Mesothelial cell of epicardium (in vitro differentiated cells): ENCODE measurements around a stretch of chr17.

DNA sequence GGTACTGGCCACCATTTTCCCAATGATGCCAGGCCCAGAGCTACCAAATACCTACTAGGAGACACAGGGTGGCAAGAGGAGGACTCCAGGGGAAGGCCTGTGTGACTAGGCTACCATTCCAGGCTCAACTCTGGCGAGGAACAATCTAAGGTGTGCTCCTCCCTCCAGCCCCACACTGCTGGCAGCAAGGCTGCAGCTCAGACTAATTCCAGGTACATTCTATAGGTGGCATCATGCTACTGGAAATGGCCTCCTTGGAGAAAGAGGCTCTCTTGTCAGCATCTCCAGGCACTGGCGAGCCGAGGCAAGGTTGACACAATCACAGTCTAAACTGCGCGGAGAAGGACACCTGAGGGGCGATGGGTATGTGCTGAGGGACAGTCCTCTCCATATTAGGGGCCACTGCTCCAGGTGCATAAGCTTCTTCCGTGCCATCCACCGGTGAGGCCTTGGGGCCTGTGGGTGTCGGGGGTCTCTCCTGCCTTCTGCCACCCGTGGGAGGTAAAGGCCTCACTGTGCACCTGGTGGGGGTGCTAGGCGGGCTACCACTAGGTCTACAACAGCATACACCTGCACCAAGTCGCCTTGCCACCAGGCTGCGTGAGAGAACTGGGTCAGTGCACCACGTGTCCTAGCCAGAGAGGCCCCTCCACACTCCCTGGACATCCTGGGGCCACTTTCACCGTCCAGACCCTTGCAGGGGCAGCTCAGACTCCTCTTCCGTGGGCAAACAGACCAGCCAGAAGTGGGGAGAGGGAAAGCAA lies 11.9 kb upstream of the CBX8 start:
- PRO-cap, result no peak

DNA sequence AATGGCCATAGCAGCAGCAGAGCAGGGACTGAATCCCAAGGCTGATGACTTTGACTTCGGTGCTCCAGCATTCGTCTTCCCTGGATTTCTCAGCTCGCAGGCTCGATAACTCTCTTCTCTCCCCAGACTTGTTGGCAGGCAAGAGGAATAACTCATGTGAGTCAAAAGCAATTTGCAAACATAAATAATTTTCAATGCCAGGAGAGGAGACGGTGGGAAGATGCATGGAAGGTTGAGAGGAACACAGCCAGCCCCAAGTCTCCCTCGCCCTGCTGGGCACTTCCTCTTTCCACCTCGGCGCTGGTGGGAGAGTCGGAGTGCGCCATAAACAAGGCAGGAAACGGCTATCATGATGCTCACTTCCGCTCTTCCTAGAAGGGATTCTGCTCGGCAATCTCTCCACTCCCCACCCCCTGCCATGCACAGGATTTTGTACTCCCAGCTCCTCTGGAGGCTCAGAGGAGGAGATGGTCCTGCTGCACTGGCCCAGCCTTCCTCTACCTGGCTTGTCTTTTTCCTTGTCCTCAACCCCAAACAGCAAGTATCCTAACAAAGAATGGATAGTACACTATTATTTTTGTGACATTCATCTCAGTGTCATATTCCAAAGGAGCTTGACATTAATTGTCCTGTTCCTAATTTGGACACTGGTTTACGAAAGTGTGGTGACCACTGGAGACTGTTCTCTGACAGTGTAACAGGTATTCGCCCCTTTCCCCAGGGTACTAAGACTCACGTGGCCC lies 13.0 kb downstream of the CBX4 start:
- PRO-cap, result no peak

GRCh38 chr17:79839515-79840383 lies 509 bp upstream of the CBX4 start:
- PRO-cap, result bidirectional peak, plus-strand start at chr17:79839684, minus-strand start at chr17:79839468

DNA sequence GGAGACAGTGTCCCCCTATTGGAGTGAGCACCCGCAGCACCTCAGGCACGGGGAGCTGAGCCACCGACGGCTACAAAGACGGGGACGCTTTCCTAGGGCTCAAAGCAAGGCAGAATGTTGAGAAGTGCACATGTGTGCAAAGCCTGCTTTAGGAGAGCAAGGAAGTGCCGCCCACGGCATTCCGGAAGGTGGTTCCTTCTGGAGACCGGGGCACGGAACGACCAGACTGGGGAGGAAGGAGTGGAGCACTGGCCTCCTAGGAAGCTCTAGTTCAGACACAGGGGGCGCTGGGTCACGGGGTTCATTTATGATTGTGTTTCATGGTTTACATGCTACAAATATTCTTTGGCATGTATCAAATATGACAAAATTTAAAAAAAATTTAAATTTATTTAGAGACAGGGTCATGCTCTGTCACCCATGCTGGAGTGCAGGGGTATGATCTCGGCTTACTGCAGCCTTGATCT lies 52.1 kb downstream of the TBC1D16 start:
- PRO-cap, result no peak

- PRO-cap, result no peak
These were observed 31.5 kb upstream of the GAA start for GRCh38 chr17:80069810-80070285.

GRCh38 chr17:80261758-80262270 lies 1.2 kb downstream of the RNF213 start:
- PRO-cap, result no peak

DNA sequence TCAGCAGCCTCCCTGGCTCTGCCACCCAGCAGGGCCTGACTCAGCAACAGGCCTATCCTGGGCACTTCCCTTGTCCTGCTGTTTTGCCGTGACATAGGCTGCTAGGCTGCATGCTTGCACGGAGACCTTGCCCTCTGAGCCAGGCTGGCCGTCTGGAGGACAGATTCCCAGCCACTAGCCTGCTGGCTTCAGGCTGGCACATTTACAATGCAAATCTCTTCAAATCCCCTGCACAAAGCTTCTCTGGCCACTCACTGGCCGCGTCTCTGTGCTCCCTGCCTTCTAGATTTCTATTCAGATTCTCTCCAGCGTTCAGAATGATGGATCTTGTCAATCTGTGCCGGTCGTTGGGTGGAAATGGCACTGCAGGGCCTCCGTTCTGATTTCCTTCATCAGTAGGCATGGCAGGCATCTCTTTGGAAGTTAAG lies 9.6 kb downstream of the RNF213 start:
- PRO-cap, result no peak

- PRO-cap, result no peak
These were observed 27.9 kb downstream of the RNF213 start for GRCh38 chr17:80288524-80288956.

DNA sequence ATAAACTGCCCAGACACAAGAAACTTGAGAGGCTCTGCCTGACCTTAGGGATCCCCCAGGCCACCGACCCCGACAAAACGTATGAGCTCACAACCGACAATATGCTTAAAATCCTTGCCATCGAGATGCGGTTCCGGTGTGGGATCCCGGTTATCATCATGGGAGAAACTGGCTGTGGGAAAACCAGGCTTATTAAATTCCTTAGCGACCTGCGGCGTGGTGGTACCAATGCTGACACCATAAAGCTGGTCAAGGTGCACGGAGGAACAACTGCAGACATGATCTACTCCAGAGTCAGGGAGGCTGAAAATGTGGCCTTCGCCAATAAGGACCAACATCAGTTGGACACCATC lies 69.6 kb upstream of the ENDOV start:
- PRO-cap, result no peak

GRCh38 chr17:80381540-80382160 lies 33.3 kb upstream of the ENDOV start:
- PRO-cap, result no peak

DNA sequence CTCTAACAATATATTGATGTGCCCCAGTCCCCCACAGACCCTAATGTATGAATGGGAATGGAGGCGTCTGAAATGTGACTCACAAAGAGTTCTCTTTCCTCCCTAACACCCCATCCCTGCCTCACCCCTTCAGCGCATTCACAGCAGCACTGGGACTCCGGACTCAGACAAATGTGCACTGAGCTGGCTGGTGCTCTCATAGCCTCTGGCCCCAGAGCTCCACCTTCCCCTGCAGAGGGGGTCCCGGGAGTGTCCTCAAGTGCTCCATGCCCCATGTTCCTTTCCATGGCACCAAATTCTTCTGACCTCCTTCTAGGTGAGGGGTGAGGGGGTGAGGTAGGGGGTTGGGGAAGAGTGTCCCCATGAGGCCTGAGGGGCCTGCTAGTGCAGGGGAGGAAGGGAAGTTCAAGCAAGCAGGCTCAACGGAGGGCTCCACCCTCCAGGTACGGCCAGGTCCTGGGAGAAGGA lies 20.6 kb downstream of the NPTX1 start:
- PRO-cap, result no peak

DNA sequence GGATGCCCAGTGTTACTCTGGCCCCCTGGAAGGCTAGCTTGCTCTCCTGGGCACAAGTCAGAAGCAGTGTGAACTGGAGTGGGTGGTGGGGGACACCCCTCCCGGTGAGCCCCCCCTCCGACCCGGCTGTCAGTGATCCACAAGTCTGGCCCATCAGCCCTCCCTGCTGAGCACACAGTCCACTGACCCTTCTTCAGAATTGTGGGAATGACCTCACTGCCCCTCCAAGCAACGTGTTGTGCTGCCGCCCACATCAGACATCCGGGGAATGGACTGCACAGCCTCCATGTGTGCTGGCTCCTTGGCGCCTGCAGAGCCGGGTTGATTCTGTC lies 20.0 kb downstream of the NPTX1 start:
- PRO-cap, result no peak

- PRO-cap, result no peak
These were observed 613 bp upstream of the NPTX1 start for GRCh38 chr17:80477008-80477431.

GRCh38 chr17:80526341-80526802 lies 18.3 kb upstream of the RPTOR start:
- PRO-cap, result no peak

- PRO-cap, result no peak
These were observed 15.6 kb downstream of the RPTOR start for GRCh38 chr17:80560181-80560707.

DNA sequence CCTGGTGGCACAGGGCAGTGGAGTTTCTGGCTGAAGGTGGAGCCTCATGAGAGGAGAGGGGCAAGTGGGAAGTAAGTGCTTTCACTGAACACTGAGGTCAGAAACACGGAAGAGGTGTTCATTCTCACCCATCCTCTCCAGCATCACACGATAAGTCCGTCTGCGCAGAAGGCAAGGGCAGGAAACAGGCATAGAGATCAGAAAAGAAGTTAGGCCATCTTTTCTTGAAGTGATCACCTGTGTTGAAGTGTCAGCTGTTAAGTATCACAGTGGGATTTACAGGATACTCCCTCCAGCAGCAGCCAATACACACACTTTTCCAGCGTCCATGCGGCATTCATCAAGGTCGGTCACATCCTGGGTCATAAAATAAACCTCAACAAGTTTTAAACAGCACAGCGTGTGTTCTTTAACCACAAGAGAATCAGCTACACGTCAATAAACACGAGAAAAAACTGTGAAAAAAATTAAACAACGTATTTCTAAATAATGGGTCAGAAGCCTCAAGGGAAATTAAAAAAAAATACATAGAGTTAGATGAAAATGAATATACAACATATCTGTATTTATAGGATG lies 194.7 kb downstream of the RPTOR start:
- PRO-cap, result no peak

GRCh38 chr17:80758804-80759275 lies 214.2 kb downstream of the RPTOR start:
- PRO-cap, result no peak

- PRO-cap, result no peak
These were observed 217.6 kb downstream of the RPTOR start for GRCh38 chr17:80762154-80762656.

DNA sequence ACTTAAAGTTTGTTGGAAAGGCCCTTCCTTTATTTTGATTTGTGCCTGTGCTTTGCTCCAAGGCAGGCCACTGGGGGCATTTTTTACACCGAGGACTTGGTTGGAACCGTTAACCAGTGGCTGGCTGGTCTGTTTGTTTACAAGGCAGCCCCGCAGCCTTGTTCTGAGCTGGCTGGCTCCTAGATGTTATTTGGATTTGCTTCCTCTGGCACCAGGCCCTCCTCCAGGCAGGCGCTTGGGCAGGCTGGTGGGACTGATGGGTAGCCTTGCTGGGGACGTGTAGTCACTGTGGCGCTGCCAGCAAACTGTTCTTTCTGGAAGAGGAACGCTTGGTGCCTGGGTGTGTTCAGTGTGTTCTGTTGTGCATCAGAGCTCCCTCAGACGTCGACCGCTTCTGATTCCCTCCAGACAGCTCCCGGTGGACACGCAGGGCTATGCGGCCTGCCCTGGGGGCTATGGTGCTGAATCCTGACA lies 218.1 kb upstream of the CHMP6 start:
- PRO-cap, result no peak

GRCh38 chr17:80870196-80870883 lies 121.3 kb upstream of the CHMP6 start:
- PRO-cap, result no peak